Osteocyte (in vitro differentiated cells): Measurements from ENCODE around the gene GJC3.

GRCh38 chr7:99381611-99382062 is 7.1 kb downstream of the ARPC1B start:
- PRO-cap, result no peak

DNA sequence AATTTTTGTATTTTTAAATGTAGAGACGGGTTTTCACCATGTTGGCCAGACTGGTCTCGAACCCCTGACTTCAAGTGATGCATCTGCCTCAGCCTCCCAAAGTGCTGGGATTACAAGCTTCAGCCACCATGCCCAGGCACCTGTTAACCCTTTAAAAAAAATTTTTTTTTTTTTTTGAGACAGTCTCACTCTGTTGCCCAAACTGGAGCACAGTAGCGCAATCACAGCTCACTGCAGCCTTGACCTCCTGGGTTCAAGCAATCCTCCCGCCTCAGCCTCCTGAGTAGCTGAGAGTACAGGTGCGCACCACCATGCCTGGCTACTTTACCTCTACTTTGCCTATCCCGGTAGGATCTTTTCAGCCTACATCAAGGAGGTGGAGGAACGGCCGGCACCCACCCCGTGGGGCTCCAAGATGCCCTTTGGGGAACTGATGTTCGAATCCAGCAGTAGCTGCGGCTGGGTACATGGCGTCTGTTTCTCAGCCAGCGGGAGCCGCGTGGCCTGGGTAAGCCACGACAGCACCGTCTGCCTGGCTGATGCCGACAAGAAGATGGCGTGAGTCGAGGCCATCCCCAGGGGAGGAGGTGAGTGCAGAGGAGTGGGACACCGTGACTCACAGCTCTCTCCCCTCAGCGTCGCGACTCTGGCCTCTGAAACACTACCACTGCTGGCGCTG is 16.2 kb downstream of the ARPC1B start:
- PRO-cap, result no peak

DNA sequence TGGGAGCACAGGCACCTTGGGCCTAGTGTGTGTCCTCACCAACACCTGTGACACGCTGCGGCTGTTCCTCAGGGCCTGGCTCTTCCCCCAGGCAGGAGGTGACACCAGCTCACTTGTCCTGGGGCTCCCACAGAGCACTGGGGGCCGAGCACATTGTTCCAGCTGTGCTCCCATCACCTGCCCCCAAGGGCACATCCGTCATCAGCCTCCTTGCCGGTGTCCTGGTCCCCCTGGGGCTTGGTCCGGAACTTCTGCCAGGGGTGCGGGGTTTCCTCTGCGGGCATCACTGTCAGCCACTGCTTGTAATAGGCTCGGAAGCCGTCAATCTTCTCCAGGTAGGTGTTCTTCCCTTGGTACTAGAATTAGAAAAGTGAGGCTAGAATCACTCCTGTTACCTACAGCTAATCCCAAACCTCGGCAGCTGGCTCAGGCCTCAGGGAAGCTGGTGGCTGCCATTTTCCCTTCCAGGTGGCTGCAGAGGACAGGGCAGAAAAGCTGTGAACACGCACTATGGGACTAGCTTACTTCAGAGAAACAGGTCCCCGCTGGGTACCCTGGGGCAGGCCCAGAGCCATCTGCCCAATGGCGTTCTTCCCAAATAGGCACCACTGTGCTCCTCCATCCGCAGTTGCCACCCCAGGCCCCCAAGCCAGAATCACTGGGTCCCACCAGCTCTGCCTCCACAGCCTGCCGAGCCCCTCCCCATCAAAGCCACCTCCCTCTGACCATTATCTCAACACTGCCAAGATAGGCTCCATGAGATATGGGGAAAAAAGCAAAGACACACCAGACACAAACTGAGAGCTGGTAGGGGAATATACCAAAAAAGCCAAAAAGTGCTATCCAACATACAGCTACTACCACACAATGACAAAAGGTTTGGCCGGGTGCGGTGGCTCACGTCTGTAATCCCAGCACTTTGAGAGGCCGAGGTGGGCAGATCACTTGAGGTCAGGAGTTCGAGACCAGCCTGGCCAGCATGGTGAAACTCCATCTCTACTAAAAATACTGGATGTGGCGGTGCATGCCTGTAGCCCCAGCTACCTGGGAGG is 11.4 kb downstream of the BUD31 start:
- PRO-cap, result no peak

GRCh38 chr7:99449176-99449858 is 10.6 kb downstream of the CPSF4 start:
- PRO-cap, result no peak

DNA sequence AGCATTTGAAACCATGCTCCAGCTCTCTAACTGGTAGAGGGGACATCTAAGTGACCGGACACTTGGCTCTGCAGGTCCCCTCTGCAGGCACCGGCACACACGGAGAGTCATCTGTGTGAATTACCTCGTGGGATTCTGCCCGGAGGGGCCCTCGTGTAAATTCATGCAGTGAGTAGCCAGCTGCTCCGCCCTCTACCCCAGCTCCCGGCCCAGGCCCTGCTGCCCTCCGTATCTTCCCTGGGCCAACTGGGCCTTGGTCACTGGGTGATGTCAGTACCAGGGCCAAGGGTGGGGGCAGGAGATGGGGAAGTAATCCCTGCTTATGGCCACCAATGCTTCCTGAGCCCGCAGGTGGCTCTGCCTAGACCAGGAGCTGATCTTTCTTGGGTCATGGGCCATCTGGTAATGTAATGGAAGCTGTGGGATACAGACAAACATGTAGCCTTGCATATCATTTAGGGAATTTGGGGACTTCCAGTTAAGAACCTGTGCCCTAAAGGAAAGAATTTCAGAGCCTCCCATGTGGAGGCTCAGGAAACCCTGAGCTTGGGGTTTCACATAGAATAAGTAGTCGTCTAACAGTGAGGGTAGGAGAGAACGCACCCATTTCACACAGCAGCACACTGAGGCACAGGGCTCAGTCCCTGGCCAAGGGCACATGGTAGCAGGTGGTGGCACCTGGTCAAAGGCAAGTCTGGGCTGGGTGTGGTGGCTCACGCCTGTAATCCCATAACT is 12.1 kb downstream of the CPSF4 start:
- PRO-cap, result no peak

- PRO-cap, result no peak
These were observed 3.2 kb downstream of the ZNF655 start for GRCh38 chr7:99561598-99562103.

DNA sequence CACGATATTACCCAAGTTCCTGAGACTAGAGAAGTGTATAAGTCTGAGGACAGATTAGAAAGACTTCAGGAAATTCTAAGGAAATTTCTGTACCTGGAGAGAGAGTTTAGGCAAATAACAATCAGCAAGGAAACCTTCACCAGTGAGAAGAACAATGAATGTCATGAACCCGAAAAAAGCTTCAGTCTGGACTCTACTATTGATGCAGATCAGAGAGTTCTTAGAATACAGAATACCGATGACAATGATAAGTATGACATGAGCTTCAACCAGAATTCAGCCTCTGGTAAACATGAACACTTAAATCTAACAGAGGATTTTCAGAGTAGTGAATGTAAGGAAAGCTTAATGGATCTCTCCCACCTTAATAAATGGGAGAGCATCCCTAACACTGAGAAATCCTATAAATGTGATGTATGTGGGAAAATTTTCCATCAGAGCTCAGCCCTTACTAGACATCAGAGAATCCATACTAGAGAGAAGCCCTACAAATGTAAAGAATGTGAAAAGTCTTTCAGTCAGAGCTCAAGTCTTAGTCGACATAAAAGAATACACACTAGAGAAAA is 14.0 kb downstream of the ZNF655 start:
- PRO-cap, result no peak

GRCh38 chr7:99572906-99574182 is 14.9 kb downstream of the ZNF655 start:
- PRO-cap, result no peak

DNA sequence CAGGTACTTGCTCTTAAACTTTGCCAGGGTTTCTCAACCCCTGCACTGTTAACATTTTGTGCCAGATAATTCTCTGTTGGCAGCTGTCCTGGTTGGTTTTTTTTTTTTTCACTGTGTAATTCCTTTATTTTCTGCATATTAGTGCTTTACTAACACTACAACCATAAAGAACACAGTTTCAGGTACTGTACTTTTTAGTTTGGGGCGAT is 18.2 kb downstream of the ZSCAN25 start:
- PRO-cap, result no peak

GRCh38 chr7:99676635-99677493 is 2.9 kb downstream of the CYP3A5 start:
- PRO-cap, result no peak

GRCh38 chr7:99730015-99730216 is 5.1 kb downstream of the CYP3A7 start:
- PRO-cap, result no peak

- PRO-cap, result no peak
These were observed 1.0 kb downstream of the CYP3A43 start for GRCh38 chr7:99828691-99829335.

- PRO-cap, result no peak
These were observed 10.1 kb downstream of the CYP3A43 start for GRCh38 chr7:99837907-99838386.

- PRO-cap, result no peak
These were observed 11.9 kb downstream of the CYP3A43 start for GRCh38 chr7:99839536-99840217.

DNA sequence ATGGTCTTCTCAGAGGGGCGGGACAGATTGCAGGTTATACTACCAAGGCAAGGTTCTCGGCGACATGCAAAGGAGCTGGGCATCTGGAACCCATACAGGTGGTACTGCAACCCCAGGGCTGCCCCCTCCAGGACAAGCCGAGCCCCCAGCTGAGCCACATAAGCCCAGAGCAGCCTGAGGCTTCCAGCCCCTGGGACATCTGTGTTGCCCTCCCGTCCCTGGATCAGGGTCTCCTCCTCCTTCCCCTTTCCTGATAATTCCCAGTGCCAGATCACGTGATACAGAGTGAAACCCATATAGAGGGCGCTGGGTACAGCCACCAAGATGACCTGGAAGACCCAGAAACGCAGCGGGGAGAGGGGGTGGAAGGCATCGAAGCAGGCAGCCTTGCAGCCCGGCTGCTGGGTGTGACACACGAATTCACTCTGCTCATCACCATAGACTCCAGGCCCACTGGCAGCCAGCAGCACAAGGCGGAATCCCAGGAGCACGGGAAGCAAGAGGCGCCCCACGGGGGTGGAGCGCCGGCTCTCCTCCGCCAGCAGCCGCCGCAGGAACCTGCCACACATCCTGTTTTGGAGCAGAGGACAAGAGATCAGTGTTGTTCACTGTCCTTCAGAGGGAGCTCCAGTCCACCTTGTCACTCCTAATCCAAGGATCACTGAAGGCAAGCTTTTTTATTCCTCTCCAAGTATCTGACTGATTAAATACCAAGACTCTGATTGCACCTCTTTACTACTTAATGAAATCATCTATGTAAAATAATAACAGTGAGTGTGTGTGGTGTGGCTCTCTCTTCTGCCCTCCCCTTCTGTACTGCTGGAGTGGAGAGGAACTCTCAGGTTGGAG is at the start of gene GJC3:
Gene GJC3 (minus strand): TSS at position 569 of the 849 bp plus-strand sequence.
- PRO-cap, result no peak

DNA sequence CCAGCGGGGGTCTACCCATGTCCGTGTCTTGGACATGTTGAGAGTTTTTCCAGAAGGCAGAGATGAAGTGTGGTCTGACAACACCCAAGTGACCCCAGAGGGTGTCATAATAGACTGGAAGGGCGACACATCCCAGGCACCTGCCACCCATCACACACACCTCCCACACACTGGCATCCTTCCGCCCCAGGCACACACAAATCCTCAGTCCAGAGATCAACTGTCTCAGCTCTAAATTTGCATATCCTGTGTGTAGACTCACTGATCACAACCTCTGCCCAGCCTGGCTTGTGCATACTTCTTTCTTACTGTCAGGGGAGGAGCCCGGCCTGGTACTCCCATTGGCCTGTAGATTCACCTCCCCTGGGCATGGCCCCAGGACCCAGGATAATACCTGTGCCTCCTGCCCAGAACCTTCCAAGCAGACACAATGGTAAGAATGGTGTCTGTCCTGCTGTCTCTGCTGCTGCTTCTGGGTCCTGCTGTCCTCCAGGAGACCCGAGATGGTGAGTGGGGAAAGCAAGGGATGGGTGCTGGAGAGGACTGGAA is 4.6 kb upstream of the AZGP1 start:
- PRO-cap, result no peak

- PRO-cap, result no peak
These were observed 17.9 kb upstream of the ZKSCAN1 start for GRCh38 chr7:99997190-99998234.

DNA sequence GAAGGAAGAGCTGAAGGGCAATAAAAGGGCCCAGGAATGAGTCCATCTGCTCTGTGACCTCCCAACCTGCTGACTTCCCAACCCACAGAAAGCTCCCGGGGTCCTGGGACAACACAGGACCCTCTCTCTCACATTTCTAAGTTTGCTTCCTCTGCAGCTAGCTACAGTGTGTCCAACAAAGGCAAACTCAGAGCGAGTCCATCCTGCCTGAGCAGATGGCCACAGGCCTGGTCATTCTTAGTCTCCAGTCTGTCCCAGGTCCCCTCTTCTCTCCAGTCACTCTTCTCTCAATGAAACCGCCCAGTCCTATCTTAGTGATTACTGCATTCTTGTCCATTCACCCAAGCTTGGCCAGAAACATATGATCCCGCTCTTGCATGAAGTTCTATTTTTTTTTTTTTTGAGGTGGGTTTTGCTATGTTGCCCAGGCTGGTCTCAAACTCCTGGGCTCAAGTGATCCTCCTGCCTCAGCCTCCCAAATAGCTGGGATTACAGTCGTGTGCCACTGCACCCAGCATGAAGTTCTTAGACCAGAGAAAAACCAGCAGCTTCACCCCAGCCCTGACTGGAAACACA is 5.8 kb downstream of the ZNF3 start:
- PRO-cap, result no peak

DNA sequence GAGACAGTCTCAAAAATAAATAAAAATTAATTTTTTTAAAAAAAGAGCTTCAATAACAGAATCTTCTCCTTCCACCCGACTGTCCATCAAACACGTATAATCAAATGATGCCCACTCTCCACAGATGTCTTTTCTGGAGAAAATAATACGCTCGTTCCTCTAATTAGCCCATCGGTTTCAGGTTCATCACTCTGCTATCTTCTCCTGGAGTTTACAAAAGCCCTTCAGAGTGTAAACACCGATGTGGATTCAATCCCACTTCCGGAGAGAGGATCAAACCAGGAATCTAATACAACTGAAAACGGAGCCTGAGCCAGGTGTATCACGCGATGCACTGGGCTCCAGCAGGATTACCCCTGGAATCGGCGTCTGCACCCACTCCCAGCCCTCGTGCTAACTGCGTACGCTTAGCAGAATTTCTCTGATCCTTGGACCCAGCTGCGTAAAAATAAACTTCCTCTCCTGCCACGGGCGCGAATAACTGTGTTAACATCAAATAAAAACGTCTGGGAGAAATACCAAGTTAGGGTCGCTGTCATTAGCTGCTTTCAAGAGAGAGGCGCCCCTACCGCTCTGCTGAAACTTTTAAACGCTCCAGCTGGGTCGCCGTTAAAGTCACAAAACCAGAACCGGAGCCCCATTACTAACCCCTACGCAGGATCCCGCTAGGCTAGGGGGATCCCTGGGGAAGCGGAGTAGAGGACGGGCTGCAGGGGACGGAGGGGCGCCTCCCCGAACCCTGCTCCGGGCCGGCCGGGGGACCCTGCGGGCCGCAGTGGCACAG is 548 bp downstream of the ZNF3 start:
- PRO-cap, result unidirectional peak, plus-strand start at position 347 of the sequence

DNA sequence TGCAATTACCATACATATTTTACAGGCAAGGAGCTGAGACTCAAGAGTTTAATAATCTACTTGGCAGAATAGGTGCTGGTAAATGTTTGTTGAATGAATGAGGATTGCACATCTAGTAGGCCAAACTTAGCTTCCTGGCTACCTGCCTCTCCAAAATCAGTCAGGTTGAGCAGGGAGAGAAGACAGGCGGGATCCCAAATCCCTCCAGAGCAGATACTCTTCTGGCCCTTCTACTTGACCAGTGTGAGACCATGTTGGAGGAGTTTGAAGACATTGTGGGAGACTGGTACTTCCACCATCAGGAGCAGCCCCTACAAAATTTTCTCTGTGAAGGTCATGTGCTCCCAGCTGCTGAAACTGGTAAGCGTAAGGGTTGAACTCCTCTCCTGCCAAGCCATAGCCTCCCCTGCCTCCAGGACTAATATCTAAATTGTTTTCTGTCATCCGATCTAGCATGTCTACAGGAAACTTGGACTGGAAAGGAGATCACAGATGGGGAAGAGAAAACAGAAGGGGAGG is 2.4 kb upstream of the MBLAC1 start:
- PRO-cap, result no peak